Cerebral cortex (tissue), 2 donors: ENCODE measurements around the gene RAP1A.

DNA sequence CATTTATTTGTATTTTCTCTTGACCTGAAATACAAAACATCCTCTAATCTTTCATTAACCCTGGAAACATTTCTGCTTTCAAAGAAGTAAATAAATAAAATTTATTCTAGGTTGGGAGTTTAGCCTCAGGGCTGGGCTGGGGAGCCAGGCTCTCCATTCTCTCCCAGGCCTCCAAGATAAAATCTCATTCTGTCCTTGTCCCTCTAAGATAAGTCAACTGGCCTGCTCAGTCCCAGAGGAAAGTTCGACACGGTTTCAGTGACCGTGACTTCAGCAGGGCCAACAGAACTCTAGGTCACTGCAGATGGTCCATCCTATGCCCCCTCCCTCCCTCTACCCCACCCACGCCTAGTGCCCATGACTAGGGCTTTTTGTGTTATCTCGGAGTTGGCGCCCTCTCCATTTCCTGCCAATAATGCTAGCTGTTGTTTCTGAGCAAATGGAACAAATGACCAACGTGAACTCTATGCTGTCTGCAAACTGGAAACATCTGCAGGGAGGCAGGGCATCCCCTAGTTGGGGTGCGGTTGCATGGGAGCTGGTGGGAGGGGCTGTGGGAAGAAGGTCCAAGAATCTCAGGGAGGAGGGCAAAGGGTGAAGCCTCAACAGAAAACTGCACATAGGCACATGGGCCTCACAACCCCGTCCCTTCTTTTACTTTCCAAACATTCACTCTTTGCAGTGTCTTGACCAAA lies 10.1 kb upstream of the ADORA3 start:
- PRO-cap, 2 experiments: peak in 1 of 2 experiments; most common minus-strand start position 292 of the sequence (in 1)

DNA sequence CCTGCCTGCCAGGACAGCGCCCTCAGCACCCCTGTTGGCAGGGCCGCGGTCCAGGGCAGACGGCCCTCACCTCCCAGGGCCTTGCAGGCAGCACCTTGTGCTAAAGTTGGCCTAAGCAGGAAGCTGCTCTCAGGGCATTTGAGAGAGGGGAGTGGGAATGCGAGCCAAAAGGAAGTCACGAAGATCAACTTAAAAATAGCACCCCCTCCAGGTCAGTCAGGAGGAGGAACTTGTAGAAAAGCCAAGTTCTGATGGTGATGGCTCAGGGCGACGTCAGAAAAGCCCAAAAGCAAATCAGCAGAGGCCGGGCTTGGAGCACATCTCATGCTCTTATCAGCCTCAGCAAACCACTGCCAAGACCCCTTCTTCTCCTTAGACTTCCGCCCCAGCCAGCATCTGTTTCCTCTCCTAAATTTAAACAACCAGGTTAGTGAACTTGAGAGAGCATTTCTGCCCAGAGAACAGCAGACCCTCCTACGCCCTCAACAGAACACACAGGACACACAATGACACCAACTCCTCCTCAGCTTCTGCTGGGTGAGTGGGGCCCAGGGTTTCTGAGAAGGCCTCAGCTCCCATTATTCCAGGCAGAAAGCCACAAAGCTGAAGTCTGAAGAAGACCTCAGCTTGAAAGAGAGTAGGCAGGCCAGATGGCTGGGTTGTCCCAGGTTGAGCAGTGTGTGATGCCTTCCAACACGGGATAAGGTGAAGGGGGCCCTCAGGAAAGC lies 12.8 kb upstream of the ADORA3 start:
- PRO-cap, 2 experiments: peak in 1 of 2 experiments; most common plus-strand start position 488 of the sequence (in 1); most common minus-strand start position 159 of the sequence (in 1)

- PRO-cap, 2 experiments: peak in 1 of 2 experiments; most common plus-strand start chr1:111619828 (in 1); most common minus-strand start chr1:111619682 (in 1)
Observed at GRCh38 chr1:111619579-111620670, at the start of gene RAP1A. Gene RAP1A, plus strand, starts transcription at chr1:111619789.

DNA sequence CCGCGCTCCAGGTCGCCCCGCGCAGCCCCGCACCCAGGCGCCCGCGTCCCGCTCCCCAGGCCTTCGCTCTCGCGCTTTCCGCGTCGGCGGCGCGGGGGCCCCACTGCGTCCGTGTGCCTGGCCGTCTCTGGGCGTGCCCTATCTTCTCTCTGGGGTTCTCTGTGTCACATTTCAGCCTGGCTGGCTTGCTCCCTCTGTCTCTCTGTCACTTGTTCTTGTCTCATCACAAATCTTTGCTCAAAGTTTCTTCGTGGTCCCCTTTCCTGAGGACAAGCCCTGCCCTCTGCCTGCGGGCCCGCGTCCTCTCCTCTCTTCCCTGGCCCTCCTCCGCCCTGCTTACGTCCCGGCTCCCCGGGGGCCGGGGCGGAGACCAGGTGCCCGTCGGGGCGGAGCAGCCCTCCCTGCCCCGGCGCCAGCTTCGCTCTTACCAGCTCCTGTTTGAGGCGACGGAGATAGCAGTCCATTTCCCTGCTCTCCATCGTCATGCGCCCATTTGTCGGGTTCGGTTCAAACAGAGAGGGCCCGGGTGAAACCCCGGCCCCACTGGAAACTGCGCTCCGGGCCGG lies 354 bp downstream of the INKA2 start:
- PRO-cap, 2 experiments: peak in 1 of 2 experiments; most common plus-strand start position 400 of the sequence (in 1); most common minus-strand start position 285 of the sequence (in 1)

GRCh38 chr1:111758453-111758793 lies 2.7 kb downstream of the DDX20 start:
- PRO-cap, 2 experiments: no peak in any of the 2 experiments

DNA sequence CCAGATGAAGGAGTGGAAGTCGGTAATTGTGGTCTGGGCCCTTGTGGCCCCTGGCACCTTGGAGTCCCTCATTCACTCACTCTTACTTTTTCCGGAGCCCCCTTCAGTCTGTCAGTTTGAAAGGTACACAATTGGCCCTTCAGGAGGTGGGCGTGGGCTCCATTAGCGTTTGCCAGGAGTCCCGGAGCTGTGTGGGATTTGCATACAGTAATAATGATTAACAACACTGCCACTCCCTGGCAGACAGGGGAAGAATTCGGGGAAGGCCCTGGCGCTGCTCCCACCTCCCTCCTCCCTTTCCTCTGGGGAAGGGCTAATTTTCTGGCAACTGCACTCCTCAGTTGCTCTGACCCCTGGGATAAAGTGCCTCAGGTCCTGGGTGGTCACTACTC lies 1.9 kb upstream of the KCND3 start:
- PRO-cap, 2 experiments: peak in 1 of 2 experiments; most common plus-strand start position 242 of the sequence (in 1); most common minus-strand start position 193 of the sequence (in 1)

GRCh38 chr1:112394054-112395027 lies 1.7 kb upstream of the CTTNBP2NL start:
- PRO-cap, 2 experiments: peak in 1 of 2 experiments; most common plus-strand start chr1:112394397 (in 1); most common minus-strand start chr1:112394272 (in 1)

DNA sequence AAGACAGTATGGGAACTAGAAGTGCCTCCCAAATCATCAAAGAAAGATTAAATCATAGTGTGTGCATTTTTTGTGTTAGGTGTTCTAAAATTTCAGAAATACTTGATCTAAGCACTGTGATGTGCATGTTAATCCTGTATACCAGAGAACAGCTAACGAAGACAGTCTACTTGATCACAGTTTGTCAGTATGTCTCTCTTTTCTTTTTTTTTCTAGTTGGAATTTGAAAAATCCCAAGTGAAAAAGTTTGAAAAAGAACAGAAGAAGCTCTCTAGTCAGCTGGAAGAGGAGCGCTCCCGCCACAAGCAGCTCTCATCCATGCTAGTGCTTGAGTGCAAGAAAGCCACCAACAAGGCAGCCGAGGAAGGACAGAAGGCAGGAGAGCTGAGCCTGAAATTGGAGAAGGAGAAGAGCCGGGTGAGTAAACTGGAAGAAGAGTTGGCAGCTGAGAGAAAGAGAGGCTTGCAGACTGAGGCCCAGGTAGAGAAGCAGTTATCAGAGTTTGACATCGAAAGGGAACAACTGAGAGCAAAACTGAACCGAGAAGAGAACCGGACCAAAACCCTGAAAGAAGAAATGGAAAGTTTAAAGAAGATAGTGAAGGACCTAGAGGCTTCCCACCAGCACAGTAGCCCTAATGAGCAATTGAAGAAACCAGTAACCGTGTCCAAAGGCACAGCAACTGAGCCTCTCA lies 52.9 kb upstream of the WNT2B start:
- PRO-cap, 2 experiments: no peak in any of the 2 experiments

DNA sequence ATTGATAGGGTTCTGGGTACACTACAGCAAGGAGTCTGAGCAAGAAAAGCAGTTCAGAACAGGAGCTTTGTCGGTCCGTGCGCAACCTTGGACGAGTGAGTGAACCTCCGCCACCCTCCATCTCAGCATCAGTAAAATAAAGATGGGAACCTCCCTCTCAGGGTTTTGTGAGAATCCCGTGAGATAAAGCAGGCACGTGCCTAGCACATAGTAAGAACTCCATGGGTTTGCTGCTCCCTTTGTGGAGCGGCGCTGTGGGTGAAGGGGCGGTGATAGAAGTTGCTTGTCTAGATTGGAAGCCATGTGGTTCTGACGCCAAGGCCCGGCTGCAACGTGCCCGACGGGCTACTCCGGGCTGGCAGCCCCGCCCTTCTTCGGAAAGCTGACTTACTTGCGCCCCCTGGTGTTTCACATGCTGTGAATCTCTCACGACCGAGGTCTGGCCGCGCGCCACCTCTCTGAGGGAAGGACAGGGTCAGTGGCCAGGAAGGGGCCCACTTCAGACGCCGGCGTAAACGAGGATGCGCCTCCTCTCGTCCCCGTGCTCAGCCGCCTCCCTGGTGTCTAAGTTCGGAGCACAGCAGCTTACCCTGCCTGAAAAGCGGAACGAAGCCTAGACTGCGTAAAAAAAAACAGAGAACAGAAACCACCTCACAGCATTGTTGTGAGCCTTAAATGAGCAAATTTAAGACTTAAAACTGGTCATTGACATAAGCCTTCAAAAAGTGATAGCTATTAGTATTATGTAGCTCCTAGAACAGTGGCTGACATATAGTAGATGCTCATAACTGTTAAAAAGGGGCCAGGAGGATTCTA lies 42.6 kb upstream of the WNT2B start:
- PRO-cap, 2 experiments: peak in 1 of 2 experiments; most common plus-strand start position 502 of the sequence (in 1); most common minus-strand start position 256 of the sequence (in 1)

- PRO-cap, 2 experiments: no peak in any of the 2 experiments
Observed at GRCh38 chr1:112620240-112620596, 586 bp downstream of the CAPZA1 start.

DNA sequence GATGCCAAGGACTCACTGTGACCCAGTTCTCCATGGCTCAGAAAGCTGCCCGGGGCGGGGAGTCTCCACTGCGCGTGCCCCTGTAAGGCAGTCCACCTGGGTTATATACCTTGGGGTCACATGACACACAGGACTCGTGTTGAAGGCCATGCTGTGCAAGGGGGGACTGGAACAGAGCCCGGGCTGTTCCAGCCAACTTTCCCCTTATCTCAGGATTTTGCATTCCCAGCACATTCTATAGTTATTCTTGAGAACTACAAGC lies 75.4 kb downstream of the TAFA3 start:
- PRO-cap, 2 experiments: no peak in any of the 2 experiments

GRCh38 chr1:112853802-112854460 lies 102.1 kb downstream of the SLC16A1 start:
- PRO-cap, 2 experiments: no peak in any of the 2 experiments

DNA sequence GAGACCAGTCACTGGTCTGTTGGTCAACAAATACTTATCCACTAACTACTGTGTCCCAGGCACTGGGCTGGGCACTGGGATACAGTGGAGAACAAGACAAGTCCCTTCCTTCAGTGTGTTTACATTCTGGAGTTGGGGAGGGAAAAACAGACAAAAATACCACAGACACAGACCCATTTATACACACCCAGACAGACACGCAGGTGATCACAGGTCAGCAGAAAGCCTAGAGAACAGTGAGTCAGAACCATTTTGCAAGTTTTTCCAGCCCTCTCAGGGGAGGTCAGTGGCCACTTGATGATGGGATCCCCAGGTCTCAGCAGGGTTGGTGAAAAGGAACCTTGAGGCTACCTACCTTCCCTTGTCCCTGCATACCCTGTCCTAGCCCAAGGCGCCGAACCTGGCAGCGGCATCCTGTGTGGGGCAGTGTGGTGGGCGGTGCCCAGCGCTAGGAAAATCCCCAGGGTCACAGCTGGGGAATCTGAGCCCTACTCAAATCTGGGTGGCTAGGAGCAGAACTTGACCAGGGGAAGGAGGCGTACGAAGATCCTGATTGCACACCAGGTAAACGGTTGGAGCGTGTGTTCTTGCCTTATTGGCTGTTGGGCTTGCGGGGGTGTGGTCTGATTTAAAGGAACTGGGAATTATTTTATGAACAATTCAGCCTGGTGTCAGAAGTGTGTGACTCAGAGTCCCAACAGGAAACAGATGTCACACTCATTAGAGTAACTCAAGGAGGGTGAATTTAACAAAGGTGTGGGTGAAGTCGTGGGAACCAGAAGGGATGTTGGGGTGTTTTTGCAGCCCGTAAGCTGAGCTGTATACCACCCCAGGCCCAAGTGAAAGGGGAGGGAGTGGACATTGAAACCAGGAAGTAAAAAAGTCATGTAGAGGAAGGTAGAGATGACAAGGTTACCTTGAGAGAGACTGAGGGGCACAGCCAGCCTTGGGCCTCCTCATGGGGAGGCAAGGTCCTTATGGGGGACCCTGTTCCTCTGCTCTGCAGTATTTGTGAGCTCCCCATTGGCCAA lies 118.6 kb downstream of the LRIG2 start:
- PRO-cap, 2 experiments: no peak in any of the 2 experiments

- PRO-cap, 2 experiments: no peak in any of the 2 experiments
Observed at GRCh38 chr1:113419037-113419685, 28.8 kb downstream of the MAGI3 start.

GRCh38 chr1:113488575-113489465 lies 98.5 kb downstream of the MAGI3 start:
- PRO-cap, 2 experiments: no peak in any of the 2 experiments

- PRO-cap, 2 experiments: no peak in any of the 2 experiments
Observed at GRCh38 chr1:113579221-113579910, 179.9 kb downstream of the PHTF1 start.

- PRO-cap, 2 experiments: no peak in any of the 2 experiments
Observed at GRCh38 chr1:113585020-113585607, 174.2 kb downstream of the PHTF1 start.

GRCh38 chr1:113804636-113805152 lies 7.6 kb downstream of the RSBN1 start:
- PRO-cap, 2 experiments: no peak in any of the 2 experiments

DNA sequence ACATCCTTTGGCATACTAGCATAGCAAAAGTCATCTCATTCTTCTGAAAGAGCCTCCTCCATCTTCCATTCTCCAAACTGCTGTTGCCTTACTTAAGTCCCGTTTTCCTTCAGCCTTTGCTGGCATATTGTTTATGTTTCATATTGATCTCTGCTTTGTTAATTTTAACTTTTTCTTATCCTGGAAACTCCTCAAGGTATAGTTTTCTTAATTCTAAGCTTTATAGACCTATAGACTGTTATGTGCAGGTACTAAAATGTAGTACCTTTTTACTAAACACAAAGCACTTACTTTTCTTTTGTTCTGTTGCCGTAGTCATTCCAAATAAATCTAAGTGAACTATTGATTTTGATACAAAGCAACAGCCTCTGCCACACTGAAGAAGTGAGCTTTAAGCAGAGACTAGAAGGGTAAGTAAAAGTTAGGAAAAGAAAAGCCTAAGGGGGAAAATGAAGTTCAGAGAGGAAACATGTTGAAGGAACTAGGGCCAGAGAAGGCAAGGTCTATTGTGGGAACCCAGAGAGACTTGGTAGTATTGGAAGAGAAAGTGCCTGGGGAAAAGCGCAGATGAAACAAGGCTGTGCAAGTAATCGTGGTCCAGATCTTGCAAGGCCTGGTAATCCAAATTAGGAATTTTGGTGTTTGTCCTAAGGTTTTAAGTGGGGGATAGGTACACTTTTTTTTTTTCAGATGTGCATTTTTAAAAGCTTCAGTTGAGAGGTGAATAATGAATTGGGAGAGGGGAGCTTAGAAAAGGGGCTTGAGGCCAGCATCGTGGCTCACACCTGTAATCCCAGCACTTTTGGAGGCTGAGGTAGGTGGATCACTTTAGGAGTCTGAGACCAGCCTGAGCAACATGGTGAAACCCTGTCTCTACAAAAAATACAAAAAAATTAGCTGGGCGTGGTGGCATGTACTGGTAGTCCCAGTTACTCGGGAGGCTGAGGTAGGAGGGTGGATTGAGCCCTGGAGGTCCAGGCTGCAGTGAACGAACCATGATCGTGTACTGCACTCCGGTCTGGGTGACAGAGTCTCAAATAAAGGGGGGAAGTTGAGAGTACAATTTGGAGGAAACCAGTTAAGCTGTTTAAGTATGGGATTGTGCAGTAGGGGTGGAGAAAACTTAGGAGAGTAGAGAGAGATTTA lies 4.1 kb downstream of the HIPK1 start:
- PRO-cap, 2 experiments: no peak in any of the 2 experiments

DNA sequence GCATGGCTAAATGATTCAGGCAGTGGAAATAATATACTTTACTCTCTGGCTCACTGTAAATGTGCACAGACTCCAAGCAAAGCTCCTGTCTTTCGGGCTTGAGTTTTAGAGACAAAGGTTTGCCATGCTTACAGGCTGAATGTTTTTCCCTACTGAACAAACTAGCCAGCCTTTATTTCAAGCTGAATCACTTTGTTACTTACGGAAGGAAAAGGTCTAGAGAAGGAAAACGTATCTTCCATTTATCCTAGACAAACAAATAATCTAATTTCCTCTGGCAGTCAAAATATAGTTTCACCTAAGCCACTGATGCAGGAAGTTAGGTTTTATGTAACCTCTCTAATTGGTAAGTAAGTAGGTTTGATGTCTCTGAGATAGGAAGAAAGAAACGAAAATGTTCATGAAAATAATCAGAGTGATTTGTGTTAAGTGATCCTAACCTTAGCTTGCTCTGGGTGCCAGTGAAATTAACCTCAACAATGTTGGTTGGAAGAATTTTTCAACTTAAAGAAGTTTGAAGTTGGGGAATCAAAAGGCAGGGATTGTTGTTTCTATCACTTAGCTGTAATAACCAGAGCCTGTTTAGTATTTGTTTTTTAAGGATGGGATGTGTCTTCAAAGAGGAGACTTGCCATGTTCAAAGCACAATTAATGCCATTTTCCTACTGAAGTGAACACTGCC lies 18.2 kb downstream of the HIPK1 start:
- PRO-cap, 2 experiments: no peak in any of the 2 experiments